ENCODE measurements around a stretch of chr2.

- PRO-cap: no peak
These were observed 1.7 kb downstream of the HOXD3 start for GRCh38 chr2:176158647-176159309.

DNA sequence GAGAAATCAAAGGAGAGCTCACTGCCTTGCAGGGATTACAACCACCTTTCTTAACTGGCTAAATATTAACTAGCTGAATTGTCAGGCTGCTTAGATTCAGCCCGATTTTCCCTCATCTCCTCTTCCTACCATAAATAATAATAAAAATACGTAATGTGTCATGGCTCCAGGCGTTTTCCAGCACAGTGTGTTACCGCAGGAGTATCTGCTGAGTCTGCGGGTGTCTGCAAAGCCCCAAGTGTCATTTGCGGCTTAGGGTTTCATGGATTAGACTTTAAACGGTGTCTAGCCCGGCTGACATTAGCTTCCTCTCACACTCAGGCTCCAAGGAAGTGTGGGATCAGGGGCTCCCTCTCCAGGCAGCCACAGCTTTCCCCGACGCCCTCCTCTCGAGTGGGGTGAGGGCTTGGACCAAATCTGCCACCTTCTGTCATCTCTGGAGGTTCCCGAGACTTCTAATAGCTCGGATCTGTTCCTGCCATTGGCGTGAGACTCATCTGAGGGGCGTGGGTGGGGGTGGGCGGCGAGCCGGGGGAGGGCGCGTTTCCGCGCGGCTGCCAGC, 14.1 kb upstream of the HOXD1 start:
- PRO-cap: no peak

- PRO-cap: no peak
These were observed 186.6 kb downstream of the MTX2 start for GRCh38 chr2:176455687-176456418.

GRCh38 chr2:176465689-176466142, 196.5 kb downstream of the MTX2 start:
- PRO-cap: no peak

DNA sequence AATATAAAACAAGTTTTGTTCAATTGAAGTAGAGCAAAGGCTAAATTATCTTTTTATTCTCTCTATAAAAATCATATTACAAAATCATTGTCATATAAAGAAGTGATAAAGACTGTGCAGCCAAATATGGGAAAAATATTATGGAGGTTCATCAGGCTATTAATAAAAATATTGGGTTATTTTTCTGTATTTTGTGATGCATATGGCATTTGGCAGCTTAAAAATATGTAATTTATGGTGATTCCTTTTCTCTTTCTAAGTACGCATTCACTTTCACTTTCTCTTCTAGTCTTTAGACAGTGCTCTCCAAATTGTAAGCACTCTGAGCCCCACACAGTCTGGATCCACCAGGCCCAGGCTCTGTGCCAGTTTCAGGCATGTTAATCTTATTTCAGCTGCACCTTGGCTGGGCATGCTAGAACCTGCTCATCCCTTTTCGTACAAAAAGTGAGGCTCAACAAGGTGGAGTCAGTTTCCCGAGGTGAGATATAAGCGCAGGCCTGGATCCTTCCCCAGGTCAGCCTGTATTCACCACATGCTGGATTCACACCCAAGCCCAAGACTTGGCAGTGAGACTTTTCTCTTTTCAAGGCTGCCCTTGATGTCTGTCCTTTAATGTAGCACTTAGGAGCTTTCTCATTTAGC, 203.9 kb downstream of the MTX2 start:
- PRO-cap: no peak

- PRO-cap: no peak
These were observed 386.1 kb upstream of the HNRNPA3 start for GRCh38 chr2:176826557-176826927.

DNA sequence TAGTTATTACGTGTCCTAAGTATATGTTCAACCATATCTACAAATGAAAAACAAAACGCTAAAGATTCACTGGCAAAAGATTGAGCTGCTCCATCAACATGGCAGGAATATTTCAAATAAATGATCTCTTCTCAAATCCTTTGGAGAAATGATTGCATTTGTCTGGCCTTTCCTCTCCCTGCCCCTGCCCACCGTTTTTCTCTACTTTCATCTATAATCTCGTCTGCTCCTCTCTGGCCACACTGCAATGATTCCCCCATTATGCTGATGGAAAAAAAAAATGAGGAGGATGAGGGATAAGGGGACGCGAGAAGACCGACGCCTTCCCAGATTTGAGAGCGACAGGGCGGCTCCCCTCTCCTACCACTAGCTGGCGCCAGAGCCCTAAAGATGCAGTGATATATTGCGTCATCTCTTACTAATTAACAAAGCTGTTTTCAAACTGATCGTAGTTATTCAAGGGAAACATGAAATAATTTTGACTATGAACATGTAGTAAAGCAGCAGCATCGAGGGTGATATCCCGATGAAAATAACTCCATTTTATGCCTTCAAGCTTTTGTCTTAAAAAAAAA, 48.1 kb upstream of the HNRNPA3 start:
- PRO-cap: no peak

GRCh38 chr2:177220032-177221119, 7.8 kb downstream of the HNRNPA3 start:
- PRO-cap: no peak

DNA sequence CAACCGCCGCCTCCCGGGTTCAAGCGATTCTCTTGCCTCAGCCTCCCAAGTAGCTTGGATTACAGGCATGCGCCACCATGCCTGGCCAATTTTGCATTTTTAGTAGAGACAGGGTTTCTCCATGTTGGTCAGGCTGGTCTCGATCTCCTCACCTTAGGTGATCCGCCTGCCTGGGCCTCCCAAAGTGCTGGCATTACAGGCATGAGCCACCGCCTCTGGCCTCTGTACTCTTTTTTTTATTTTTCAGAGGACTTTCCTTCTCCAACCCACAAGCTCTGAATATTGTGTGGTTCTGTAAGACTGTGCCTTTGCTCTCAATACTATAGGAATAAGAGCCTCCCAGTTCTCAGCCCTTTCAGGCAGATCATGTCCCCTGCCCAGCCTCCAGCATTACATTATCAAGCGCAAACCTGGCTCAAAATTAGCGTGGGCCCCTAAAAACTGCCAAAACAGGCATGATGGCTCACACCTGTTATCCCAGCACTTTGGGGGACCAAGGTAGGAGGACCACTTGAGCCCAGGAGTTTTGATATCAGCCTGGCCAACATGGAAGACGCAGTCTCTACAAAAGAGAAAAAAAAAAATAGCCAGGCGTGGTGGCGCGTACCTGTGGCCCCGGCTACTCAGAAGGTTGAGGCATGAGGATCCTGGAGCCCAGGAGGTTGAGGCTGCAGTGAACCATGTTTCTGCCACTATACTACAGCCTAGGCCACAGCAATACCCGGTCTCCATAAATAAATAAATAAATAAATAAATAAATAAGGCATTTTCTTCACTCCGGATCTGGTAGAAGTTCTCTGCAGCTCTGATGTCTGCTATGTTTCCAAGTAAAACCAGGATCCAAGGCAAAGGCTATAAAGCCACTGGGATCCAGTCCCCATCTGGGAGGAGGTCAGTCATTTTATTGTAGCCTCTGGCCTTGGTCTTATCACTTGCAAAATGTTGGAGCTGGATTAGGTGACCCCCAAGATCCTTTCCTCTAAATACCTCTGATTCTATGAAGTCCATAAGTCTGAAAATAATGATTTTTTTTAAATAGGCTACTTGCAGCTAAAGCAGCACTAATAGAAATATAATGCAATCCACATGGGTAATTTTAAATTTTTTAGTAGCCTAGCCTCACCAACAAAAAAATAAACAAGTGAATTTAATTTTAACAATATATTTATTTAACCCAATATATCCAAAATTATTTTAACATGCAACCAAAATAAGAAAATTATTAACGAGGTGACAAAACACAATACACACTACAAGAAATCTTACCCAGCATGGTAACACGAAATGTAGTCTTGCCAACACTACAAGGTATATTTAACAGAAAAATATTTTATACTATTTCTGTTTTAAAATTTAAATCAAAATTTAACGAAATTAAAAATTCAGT, 15.5 kb downstream of the NFE2L2 start:
- PRO-cap: no peak

- PRO-cap: no peak
These were observed 4.2 kb downstream of the NFE2L2 start for GRCh38 chr2:177260128-177260891.

DNA sequence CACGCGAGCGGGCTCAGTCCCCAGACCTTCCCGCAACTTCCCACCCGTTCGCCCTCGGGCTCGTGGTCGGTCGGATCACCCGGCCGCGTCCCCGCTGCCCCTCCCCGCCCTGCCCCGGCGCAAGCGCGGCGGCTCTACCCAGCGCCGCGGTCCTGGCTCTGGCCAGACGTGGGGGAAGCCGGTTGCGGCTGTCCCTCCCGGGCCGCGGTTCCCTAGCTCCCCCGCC, 352 bp downstream of the NFE2L2 start:
- PRO-cap: bidirectional peak, plus-strand start at position 152 of the sequence, minus-strand start at position 161 of the sequence

- PRO-cap: no peak
These were observed 811 bp upstream of the TTC30B start for GRCh38 chr2:177553289-177553924.

- PRO-cap: bidirectional peak, plus-strand start at chr2:178478231, minus-strand start at chr2:178477952
These were observed 667 bp downstream of the FKBP7 start for GRCh38 chr2:178477700-178478166.

DNA sequence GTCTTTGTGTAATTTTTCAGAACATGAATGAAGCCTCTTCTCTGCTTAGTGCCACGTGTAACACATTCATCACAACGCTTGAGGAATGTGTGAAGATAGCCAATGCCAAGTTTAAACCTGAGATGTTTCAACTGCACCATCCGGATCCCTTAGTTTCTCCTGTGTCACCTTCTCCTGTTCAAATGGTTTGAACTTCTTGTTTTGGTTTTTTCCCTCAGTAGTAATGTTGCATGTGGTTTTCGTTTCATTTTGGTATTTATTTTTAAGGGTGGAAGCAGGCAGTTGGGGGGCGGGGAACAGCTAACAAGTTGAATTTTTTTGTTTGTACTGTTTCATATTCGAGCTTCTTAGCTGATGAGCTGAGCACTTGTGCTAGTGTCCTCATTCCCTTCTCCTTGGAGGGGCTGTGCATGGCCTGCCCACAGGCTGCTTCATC, 15.2 kb downstream of the PLEKHA3 start:
- PRO-cap: no peak

GRCh38 chr2:178528299-178528498, 47.9 kb downstream of the PLEKHA3 start:
- PRO-cap: no peak

DNA sequence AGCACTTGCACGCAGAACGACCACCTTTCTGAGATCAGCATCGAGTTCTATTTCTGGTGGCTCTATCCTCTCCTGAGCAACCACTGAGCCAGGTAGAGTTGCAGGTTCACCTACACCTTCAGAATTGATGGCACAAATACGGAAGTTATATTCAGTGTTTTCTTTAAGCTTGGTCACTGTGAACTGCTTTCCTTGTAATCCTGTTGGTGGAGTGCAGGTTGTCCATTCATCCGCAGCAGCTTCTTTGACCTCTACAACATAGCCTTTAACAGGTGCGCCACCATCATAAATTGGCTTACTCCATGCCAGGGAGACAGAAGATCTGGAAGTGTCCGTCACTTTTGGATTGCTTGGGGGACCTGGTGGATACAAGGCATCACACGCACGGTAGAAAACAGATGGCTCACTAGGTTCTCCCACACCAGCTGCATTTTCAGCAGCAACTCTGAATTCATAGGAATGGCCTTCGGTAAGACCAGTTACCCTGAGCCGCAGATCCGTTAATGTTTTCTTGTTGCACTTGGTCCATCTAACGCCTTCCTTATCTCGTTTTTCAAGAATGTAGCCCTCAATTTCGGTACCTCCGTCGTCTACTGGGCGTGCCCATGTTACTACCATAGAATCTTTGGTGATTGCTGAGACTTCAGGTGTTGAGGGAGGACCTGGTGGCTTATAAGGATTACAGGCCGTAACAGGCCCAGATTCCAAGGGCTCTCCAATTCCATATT, 83.0 kb downstream of the PLEKHA3 start:
- PRO-cap: no peak

DNA sequence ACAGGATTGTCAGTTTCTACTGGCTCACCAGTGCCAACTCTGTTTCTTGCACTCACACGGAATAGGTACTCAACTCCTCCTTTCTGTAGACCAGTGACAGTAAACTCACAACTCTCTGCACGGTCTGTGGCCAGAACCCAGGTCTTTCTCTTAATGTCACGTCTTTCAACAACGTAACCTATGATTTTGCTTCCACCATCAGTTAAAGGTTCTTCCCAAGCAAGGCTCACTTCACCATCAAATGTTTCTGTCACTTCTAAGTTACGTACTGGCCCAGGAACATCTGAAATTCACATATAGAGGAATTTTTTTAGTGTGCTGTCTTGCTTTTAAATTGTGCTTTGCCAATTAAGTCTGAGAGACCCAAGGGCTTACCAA, 137.9 kb downstream of the PLEKHA3 start:
- PRO-cap: no peak

DNA sequence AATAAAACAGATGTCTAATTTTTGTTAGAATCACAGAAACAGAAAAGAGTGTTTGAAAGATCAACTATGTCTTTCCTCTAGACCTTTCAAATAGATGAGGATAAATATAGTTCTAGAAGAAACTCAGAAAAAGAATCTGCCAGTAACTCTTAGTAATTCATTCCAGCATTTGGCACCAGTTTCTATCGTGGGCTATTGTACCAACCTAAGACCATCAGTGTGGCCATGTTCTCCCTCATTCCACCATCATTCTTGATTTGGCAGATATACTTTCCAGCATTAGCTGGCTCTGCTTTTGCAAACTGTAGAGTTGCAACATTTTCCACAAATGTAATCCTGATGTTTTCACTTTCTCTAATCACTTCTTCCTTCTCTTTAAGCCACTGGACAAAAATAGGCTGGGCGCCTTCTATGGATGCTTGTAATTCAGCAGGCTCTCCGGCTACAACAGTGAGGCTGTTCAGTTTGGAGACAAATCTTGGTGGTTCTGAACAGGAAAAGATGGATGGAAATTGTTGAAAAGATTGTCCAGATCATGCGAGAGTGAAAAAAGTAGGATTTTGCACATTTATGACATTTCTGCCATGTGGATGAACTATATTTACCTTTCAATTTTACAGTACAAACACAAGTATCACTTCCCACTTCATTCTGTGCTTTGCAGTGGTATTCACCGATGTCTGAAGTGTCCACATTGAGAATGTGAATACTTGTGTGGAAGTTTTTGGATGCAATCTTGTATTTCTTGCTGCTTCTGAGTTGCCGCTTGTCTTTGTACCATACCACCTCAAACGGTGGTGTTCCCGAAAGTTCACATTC, 81.9 kb downstream of the TTN start:
- PRO-cap: no peak

- PRO-cap: no peak
These were observed 51.2 kb downstream of the TTN start for GRCh38 chr2:178756084-178756445.

GRCh38 chr2:178799004-178799444, 8.2 kb downstream of the TTN start:
- PRO-cap: no peak